Vein endothelial cell (primary cell): ENCODE measurements around the genes PAGE2B, FOXR2, NBDY and LAS1L.

DNA sequence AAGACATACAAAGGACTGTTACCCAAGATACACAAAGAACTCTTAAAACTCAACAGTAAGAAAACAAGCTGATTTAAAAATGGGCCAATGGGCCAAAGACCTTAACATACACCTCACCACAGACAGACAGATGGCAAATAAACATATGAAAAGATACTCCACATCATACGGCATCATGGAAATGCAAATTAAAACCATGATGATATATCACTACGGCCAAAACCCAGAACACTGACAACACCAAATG, 27.8 kb downstream of the HUWE1 start:
- CAGE, long polyA plus RNA = no peak

GRCh38 chrX:53937441-53938629, 106.4 kb downstream of the PHF8 start:
- CAGE, long polyA plus RNA = no peak

DNA sequence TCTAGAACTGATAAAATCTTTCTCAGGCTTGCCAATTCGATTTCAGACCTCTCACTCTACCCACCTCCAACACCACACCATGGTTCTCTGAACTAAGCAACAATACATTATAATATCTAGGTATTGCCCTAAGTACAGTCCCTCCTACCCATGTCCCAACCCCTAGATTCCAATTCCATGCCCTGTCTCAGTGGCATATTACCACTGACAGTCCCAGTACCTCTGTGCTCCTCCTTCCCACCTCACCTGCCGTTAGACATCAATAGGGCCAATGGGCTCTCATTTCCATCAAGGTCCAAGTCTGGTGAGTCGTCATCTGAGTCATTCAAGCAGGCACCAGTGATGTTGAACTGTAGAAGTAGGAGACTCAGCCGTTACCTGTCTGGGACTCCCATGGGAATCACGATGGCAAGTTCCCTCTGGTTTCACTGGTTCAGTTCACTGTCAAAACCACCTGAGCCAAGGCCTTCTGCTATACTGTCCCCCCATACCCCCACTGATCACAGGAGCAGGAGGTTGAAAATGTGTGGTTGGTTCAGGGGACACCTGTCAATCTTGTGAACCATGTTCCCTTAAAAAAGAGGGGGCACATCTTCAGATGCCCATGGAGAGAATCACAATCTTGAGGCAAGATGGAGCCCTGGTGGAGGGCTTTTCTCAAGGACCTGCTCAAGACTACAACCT, 51.6 kb downstream of the PHF8 start:
- CAGE, long polyA plus RNA = no peak

DNA sequence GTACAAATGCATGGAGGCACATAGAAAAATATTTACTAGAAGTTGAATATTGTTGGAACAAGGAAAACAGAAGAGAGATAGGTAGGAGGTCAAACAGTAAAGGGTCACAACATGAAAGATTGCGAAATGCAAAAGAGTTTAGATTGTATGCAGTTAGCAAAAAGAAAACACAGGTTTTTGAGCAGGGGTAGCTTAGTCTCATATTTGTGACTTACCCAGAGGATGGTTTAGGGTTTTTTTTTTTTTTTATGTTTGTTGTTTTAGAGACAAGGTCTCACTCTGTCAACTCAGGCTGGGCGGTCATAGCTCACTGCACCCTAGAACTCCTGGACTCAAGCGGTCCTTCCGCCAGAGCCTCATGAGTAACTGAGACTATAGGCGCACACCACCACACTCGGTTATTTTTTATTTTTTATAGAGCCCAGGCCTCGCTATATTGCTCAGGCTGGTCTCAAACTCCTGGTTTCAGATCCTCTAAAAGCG, 1.5 kb upstream of the PHF8 start:
- CAGE, long polyA plus RNA = no peak

DNA sequence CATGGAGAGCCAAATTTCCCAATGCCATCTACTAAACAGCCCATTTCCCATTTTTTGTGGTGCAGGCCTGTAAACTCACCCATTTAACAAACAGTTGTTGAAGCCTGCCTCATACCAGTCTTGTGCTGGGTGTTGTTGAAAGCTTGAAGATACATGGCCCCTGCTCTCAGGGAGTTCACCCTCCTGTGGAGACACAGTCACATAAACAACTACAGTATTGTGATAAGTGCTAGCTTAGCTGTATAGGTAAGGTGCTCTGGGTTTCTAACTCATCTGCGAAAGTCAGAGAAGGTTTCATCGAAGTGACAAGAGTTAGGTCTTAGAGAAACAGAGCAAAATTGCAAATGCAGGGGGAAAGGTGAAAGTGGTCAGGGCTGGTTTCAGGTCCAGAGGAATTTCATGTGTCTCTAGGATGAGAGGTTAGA, 1.2 kb upstream of the GNL3L start:
- CAGE, long polyA plus RNA = no peak

- CAGE, long polyA plus RNA = no peak
These were observed 33.3 kb downstream of the GNL3L start for GRCh38 chrX:54563160-54563909.

- CAGE, long polyA plus RNA = no peak
These were observed at the start of gene PAGE2B for GRCh38 chrX:55074972-55075353. Gene PAGE2B, plus strand, starts transcription at chrX:55075030.

DNA sequence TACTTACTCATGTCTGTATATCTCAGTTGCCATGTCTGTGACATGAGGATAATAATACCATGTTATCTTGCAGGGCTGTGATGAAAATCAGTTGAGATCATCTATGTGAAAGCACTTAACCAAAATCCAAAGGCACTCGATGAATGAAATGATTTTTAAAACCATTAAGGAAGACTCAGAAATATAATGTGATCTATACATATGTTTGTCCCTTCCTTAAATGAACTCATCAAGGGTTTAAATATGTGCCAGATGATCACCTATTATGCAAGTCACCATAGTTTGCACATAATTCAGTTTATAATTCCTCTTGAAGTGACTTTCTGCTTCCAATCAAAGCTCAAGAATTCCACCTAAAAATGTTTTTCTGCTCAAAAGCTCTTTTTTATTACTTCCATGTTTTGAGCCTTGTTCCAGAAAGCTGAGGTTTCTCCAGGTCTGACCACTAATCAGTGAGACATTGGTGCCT, at the start of gene FOXR2:
FOXR2 (plus strand) TSS at position 305 of the 469 bp plus-strand sequence.
- CAGE, long polyA plus RNA = no peak

DNA sequence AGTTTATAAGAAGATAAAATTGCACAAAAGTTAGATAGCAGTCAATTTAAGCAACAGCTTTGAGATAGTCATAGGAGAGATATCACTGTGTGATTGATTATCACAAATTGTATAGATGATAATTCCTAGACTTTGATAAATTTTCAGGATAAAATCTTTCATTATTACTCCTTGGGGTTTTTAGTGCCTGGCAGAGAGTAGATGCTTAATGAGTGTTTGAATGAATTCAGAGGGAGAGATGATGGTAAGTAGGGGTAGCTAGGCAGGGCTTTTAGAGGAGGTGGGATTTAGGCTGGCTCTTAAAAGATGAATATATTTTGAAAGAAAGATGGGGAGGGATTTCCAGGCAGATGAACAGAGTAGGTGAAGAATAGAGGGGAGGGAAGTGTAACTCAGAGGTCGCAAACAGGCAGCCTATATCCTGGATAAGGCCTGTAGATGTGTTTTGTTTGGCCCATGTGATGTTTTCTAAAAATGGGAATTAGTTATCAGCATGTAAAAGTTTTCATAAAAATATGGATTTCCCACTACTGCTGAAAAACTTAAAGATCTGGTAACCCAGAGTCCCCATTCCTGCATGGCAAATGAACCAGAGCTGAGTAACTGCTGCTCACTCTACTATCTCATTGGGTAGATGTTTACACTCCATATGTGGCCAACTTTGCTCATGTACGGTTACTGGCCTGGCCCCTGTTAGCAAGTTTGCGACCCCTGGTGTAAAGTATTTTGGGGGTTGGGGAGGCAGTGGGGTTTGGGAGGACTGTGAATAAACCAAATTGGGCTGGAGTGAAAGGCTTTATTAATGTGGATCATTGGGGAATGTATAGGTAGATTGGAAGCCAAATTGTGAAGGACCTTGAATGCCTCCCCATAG, 10.4 kb downstream of the RRAGB start:
- CAGE, long polyA plus RNA = no peak

DNA sequence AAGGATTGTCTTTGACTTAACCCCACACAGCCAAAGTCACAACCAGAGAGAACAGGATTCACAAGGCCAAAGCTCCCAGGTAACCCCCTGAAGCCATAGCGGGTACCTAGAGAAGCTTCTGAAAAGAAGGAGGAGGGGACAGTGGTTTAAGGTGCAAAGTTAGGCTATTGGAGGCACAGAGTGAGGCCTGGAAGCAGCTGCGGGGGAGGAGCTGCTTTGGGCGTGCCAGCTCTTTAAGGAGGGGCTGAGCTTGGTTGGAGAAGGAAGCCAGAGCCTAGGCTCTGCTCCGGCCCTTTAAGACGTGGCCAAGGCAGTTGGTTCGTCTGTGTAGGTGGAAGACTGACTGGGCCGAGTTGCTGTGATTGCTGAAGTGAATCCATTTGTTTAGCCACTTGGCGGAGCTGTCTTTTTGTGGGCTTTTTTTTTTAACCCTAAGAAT, 1.5 kb downstream of the KLF8 start:
- CAGE, long polyA plus RNA = no peak

GRCh38 chrX:56565146-56565886, 1.9 kb downstream of the UBQLN2 start:
- CAGE, long polyA plus RNA = no peak

DNA sequence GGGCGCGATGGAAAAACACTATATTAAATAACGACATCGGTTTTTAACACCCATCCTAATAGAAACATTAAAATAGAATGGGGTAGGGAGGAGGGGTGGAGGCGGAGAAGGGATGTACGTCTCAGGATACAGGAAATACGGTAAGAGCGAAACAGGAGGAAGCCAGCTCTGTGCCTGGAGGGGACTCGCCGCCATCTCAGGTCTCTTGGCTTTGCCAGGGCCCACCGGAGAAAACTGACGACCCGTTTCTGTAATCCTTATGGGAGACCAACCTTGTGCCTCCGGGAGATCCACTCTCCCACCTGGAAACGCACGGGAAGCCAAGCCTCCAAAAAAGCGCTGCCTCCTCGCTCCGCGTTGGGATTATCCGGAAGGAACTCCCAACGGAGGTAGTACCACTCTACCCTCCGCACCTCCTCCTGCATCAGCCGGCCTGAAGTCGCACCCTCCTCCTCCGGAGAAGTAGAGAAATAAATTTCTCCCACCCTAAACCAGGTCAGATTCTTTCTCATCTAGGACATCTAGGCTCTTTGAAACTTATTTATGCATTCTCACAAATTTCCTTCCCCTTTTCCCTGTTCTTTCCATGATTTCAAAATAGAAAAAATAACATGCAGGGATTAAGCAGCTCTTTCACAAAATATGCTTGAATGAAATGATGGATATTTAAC, at the start of gene NBDY:
NBDY (plus strand) TSS at position 149 of the 671 bp plus-strand sequence.
- CAGE, long polyA plus RNA = no peak

- CAGE, long polyA plus RNA = no peak
These were observed 84.3 kb downstream of the NBDY start for GRCh38 chrX:56813171-56814005.

- CAGE, long polyA plus RNA = no peak
These were observed 952 bp downstream of the SPIN3 start for GRCh38 chrX:56994152-56995026.

- CAGE, long polyA plus RNA = no peak
These were observed 510 bp downstream of the ZXDB start for GRCh38 chrX:57592071-57592970.

- CAGE, long polyA plus RNA = no peak
These were observed 4.3 kb downstream of the ZXDB start for GRCh38 chrX:57596105-57596529.

- CAGE, long polyA plus RNA = no peak
These were observed 99.8 kb upstream of the SPIN4 start for GRCh38 chrX:63450842-63451403.

- CAGE, long polyA plus RNA = no peak
These were observed 129.5 kb downstream of the ARHGEF9 start for GRCh38 chrX:63655444-63655919.

DNA sequence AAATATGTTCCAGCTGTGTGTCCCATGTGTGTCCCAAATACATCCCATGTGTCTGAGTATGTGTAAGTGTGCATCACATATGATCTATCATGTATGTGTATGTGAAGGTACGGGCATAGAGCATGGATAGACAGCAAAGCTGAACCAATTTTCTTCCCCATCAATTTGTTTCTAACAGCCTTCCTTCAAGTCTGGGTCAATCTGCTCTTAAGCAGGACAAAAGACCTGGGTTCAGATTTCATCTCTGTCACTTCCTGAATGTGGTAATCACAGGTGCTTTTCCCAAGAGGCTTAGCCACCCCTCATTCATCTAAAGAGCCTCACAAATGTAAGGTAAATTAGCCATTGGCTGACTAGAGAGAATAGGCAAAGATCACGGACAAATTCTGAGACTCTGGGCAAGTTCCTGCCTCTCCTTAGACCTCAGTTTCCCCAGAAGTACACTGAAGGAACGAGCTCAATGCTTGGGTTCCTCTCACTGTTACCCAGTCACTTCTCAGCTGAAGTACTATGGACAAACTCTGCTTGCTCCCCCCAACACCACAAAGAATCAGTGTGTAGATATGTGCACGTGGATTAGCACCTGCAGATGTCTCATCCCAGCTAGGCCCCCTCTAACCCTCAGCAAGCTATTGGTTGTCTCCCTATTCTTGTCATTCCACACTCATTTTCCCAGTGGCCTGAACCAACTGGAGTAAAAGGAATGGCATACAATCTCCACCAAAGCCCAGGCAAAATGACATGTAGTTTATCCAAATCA, 43.0 kb downstream of the ARHGEF9 start:
- CAGE, long polyA plus RNA = no peak

DNA sequence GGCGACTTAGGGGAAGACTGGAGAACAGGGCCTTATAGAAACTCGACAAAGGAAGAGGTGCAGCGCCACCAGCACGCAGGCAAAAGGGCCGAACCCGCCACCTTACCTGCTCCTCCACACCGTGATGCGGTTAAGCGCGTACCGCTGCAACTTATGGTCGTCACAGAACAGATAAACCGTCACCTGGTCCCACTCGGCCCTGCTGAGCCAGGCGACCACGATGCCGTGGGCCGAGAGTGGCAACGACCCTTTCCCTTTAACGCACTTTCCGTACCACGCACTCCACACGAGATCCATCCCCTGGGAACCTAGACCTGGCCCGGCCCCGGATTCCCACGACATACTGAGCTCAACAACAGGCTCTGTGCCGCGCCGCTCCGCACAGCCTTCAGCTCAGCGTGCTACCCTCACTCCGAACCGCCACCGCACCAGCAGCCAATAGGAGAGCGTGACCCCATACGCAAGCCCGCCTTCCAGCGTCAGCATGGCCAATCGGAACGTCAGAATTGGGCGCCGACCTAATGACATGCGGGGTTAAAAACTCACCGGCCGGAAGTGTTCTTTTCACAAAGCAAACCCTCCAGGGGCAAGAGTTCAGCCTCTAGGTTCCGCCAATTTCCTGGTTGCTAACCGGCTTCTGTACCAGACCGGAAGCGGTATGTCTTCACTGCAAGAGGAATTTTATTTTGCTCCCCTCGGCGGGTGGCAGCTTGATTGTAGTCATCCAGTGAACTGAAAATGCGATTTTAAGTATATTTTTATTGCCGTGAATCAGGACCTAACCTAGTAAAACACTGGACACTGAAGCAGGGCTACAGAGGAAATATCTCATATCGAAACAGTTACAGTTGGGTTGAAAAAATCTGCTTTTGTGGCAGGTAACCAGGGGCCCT, at the start of gene LAS1L:
LAS1L (minus strand) TSS at position 414 of the 893 bp plus-strand sequence.
- CAGE, long polyA plus RNA = no peak